Helper T cell (primary cell): ENCODE measurements around a stretch of chr22.

- PRO-cap, 2 experiments: no peak in any of the 2 experiments
These were observed 3.7 kb downstream of the SERPIND1 start for GRCh38 chr22:20777428-20778135.

DNA sequence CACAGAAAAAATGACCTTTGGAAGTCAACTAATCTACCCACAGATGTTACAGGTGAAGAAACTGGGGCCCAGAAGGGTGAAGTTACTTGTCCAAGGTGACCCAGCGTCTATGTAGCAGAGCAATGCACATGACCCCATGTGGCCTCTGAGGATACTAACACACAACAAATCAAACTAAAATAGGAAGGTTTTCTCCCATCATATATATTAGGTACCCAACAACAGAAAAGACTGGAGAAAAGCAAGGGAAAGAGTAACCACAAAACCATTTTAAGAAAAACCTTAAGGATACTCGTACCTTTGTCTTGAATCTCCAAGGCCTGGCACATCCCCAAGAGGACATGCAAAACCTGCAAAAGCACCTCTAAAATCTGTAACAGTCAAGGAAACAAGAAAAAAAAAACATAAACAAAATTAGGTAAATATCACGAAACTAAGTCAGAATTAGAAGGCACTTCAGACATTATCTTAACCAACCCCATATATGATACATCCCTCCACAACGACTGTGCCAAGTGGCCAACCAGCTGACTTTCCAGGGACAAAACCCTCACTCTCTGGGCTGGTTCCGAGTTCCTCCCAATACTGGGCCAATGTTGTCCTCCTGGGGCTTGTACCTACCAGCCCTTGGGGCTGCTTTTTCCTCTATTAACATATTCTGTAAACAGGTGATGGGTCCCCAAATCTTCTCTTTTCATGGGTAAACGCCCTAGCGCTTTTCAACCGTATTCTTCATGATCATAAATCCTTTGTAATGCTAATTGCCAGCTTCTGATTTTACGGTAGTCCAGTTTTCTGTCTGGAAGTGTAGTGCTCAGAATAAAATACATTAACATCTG is 38.2 kb downstream of the PI4KA start:
- PRO-cap, 2 experiments: no peak in any of the 2 experiments

- PRO-cap, 2 experiments: no peak in any of the 2 experiments
These were observed 10.1 kb upstream of the AIFM3 start for GRCh38 chr22:20956739-20957537.

DNA sequence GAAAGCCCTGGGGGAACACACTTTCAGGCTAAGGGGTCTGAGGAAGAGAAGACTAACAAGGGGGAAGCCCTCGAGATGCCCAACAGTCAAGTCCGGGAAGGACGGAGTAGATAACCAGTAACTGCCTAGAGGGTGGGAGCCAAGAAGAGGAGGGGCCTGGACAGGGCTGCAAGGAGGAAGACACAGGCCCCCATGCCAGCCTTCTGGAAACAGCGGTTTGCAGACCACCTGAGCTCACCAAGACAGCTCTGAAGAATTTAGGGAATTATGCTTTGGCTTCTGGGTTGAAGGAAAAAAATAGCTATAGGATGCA is 9.0 kb upstream of the AIFM3 start:
- PRO-cap, 2 experiments: no peak in any of the 2 experiments

DNA sequence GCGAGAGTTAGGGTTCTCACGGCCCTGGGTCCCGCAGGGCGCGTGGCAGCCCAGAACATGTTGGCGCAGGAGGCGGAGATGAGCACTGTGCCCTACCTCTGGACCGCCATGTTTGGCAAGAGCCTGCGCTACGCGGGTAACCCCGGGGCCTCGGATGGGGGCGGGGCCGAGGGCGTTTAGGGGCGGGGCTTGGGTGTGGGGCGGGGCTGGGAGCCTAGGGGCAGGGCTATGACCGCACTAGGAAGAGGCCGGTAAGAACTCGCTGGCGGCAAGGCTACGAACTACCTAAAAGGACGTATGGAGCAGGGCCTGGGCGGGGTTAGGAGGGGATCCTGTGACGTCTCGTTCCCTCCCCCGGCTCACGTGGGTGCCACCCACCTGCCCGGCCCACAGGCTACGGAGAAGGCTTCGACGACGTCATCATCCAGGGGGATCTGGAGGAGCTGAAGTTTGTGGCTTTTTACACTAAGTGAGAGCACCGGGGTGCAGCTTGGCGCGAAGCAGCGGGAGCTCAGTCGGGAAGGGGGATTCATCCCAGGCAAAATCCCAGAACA is 2.8 kb upstream of the LZTR1 start:
- PRO-cap, 2 experiments: peak in 2 of 2 experiments; most common plus-strand start position 254 of the sequence (in 2); most common minus-strand start position 110 of the sequence (in 1)

- PRO-cap, 2 experiments: no peak in any of the 2 experiments
These were observed 5.6 kb downstream of the THAP7 start for GRCh38 chr22:20995869-20997110.

DNA sequence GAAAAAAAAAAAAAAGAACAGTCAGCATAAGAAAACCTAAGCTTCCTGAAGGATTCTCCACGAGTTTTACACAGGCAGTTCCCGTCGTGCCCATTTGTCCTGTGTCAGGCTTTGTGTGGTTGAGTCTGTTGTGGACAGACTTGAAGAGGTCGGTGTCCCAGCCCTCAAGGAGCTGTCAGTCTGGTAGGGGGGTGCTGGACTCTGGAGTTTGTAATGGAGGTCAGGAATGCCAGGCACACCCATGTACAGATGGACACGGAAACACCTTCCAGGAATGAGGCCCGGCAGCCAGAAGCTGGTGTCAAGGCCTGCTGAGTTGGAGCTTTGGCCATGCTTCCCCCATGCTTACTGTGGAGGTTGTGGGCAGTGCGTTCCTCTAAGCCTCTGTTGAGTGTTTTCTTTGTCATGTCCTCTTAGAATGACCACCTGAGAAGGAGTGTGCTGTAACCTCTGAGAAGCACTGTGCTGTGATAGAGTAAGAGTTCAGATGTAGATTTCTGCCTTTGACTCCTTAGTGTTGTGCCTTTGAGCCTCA is 10.9 kb downstream of the UBE2L3 start:
- PRO-cap, 2 experiments: no peak in any of the 2 experiments

- PRO-cap, 2 experiments: no peak in any of the 2 experiments
These were observed 24.1 kb downstream of the UBE2L3 start for GRCh38 chr22:21591423-21592192.

- PRO-cap, 2 experiments: no peak in any of the 2 experiments
These were observed 26.7 kb downstream of the UBE2L3 start for GRCh38 chr22:21593806-21595055.

- PRO-cap, 2 experiments: peak in 2 of 2 experiments; most common plus-strand start chr22:21629490 (in 2); most common minus-strand start chr22:21629270 (in 1)
These were observed 722 bp downstream of the YDJC start for GRCh38 chr22:21628946-21629654.

- PRO-cap, 2 experiments: no peak in any of the 2 experiments
These were observed 33.9 kb downstream of the YPEL1 start for GRCh38 chr22:21701520-21702305.

GRCh38 chr22:21766658-21767563 is 31.3 kb upstream of the YPEL1 start:
- PRO-cap, 2 experiments: no peak in any of the 2 experiments

- PRO-cap, 2 experiments: no peak in any of the 2 experiments
These were observed 64.3 kb downstream of the MAPK1 start for GRCh38 chr22:21803026-21803625.

DNA sequence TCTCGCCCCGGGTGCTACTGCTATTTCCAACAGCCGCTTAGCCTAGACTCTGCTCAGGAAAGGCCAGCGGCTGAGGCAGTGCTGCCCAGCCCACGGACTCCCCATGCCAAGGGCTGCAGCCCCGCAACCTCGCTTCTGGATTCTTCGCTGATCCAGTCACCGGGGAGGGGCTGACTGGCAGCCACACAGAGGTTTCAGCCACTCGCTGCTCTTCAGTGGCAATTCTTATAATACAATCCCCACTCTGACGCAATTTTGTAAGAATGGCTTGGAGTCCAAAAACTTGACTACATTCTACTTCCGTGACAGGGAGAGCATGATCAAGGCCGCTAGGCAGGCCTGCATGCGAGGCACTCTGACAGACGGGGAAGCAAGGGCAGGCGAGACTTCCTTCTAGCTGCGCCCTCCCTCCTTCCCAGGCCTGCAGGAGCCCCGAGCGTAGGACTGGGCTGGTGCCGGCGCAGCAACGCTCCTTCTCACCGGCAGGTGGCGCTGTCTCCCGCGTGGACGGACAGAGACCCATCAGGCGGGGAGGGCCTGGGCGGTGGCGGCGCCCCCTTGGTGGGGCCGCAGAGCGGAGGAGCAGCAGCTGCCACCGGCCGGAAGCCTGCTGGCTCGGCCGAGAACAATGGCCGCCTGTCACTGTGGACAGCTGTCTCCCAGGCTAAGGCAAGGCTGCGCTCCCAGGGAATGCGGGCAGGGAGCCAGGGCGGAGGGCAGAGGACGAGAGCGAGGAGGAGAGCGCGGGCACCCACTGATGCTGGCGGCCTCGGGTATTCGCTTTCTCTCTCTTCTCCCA is 14.7 kb downstream of the PPM1F start:
- PRO-cap, 2 experiments: peak in 1 of 2 experiments; most common minus-strand start position 357 of the sequence (in 1)

DNA sequence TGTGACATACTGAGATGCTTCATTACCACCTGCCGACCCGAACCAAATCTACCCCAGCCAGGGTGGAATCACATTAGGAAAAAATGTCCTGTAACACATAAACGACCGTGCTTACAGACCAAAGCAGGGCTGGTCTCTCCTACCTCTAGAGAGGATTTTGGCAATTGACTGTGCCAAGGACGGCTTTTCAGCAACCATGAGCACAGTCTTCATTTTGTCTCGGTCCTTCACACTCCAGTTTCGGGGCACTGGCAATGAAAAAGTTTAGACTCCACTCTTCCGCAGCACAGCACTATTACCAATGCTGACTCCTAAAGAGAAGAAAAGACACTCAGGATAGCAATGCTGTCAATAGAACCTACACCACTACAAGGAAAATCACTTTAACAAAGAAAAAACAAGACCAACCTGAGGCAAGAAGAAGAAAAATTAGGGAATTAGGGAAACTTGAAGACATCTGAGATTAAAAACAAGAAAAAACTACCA is 7.0 kb downstream of the TOP3B start:
- PRO-cap, 2 experiments: no peak in any of the 2 experiments

- PRO-cap, 2 experiments: no peak in any of the 2 experiments
These were observed 61.0 kb upstream of the TOP3B start for GRCh38 chr22:22043464-22044082.

DNA sequence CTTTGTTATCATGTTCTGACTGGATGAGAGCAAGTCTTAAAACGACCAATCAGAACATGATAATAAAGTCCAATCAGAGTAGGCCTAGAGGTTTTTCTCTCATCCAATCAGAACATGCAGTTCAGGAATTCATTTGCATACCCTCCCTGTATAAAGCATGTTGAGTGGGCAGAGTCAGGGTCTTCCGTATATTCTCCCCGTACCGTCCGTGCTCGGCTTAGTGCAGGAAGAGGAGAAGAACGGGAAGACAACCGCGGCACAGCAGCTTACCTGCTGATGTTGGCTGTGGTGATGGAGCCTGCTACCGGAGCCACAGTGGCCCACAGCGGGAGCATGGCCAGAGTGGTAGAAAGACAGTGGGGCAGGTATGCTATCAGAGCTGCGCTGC is 120.8 kb upstream of the VPREB1 start:
- PRO-cap, 2 experiments: no peak in any of the 2 experiments

GRCh38 chr22:22322325-22322761 is 77.8 kb downstream of the VPREB1 start:
- PRO-cap, 2 experiments: no peak in any of the 2 experiments

GRCh38 chr22:22380246-22381318 is 128.0 kb downstream of the ZNF280B start:
- PRO-cap, 2 experiments: no peak in any of the 2 experiments

DNA sequence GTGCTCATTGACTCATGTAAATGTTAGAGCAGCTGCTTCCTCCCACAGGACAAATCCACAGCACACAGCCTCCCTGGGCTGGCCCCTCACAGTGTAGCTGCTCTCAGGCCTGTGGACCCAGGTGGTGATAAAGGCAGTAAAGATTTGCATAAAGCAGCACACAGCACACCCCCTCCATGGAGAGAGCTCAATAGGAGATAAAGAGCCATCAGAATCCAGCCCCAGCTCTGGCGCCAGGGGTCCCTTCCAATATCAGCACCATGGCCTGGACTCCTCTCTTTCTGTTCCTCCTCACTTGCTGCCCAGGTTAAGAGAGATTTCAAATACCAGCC is 113.8 kb downstream of the ZNF280B start:
- PRO-cap, 2 experiments: no peak in any of the 2 experiments